ENCODE data around the gene PLS1.

DNA sequence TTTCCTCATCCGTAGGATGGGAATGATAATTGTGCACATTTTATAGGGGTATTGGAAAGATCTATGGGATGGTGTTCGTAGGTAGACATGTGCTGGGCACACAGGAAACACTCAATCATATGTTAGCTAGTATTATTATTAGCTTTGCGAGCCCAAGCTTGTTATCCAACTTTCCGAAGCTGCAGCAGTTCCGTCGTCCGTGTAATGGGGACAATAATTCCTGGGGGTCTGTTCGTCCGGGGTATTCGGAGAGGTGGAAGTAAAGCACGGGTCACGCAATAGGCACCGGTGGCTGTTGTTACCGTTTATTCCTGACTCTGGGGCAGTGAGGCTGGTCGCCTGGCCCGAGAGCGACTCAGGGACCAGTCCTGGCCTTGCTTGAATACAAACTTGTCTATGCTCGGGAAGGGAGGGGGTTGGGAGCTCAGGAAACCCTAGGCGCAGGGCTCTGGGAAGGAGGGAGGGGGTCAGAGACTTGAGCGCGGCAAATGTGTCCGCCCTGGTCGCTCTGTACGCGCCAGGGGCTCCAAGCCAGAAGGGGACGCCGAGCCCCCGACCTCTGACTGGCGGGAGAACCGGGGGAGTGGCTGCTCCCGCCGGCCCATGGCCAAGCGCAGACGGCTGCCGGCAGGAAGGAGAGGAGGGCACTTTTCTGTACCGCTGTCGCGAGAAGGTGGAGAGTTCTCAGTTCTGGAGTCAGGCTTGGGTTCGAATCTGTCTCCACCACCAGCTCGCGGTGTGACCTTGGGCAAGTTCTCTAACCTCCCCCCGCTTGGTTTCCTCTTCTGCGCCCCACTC, 1.4 kb downstream of the SPSB4 start:
- PRO-cap, result unidirectional peak, minus-strand start at position 398 of the sequence

- PRO-cap, result no peak
Measured at GRCh38 chr3:141116689-141117198, 65.6 kb downstream of the SPSB4 start.

- PRO-cap, result no peak
Measured at GRCh38 chr3:141241464-141242486, 10.2 kb downstream of the PXYLP1 start.

GRCh38 chr3:141312736-141313368, 55.5 kb upstream of the ZBTB38 start:
- PRO-cap, result no peak

DNA sequence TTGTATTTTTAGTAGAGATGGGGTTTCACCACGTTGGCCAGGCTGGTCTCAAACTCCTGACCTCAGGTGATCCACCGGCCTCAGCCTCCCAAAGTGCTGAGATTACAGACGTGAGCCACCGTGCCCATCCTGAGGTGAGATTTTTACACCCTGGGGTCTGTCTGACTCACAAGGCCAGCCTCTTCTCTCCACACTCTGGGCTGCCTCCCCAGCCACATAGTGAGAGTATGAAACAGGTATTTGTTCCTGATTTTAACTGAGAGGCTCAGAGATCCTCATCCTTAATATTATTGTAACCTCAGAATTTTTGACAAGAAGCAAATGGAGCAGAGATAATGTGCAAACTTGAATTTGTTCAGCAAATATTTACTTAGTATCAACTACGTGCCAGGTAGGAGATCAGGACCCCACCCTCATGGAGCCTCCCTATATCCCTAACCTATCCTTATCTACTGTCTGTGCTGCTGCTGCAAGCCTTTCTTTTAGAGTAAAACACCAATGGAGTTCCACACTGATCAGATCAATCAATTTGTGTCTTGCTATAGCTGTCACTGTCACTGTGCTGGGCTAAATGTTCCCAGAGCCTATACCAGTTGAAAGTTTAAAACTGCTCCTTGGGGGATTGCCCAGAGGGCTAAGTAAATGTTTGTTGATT, 41.0 kb downstream of the ZBTB38 start:
- PRO-cap, result no peak

GRCh38 chr3:141411217-141411980, 43.1 kb downstream of the ZBTB38 start:
- PRO-cap, result no peak

- PRO-cap, result no peak
Measured at GRCh38 chr3:141442333-141443511, 44.1 kb upstream of the RASA2 start.

DNA sequence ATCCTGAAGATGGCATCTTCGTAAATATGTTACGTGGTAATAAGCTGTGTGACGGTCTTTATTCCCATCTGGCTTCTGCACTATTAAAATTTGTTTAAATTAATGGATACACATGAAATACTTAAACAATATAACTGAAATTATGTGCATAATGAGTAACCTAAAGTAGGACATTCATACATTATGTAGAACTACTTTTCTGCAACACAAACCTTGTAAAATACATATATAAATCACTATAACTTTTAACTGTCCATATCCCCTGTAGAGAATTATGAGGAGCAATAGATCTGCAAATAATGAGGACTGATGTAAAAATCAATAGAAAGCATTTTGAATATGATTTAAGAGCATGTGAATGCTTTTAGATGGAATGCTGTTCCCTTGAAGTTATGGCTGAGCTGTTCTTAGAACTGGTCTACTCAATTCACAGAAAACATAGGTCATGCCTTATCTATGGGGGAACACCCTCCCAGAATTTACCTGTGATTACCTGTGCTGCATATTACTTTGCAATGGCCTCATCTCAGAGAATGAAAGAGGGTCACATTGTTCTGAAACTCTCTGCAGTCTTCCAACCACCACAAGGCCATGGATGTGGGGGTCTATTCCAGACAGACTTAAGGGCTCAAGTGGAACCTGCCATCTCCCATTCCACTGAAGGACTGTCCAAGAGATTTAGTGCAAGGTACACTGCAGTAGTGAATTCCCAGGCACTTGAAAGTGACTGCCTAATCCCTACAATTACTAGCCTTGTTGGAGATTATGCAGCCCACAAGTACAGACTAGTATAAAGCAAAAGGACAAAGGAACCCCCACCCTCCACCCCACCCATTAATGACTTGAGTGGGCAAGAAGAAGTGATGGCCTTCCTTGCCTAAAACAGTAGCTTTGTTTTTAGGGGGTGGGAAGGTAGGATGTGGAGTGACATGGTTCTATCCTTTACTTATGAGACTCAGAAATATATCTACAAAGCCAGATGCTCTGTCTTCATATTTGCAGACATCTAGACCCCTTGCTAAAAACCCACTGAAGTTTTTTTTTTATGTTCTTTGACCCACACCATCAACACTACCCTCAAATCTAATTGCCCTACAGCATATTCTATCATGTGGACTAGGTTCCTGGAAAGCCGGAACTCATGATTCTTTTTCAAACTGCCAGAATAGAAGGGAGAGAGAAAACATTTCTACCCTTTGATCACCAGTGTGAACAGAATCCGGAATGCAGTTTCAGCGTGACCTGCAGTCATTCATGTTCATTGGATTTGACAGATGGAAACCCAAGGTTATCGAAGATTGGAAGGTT, 40.0 kb upstream of the RASA2 start:
- PRO-cap, result no peak

- PRO-cap, result unidirectional peak, plus-strand start at chr3:141455186
Measured at GRCh38 chr3:141454861-141455395, 31.9 kb upstream of the RASA2 start.

- PRO-cap, result bidirectional peak, plus-strand start at chr3:141487654, minus-strand start at chr3:141487624; bidirectional peak, plus-strand start at chr3:141487894, minus-strand start at chr3:141487939
Measured at GRCh38 chr3:141487478-141488267, 846 bp downstream of the RASA2 start.

DNA sequence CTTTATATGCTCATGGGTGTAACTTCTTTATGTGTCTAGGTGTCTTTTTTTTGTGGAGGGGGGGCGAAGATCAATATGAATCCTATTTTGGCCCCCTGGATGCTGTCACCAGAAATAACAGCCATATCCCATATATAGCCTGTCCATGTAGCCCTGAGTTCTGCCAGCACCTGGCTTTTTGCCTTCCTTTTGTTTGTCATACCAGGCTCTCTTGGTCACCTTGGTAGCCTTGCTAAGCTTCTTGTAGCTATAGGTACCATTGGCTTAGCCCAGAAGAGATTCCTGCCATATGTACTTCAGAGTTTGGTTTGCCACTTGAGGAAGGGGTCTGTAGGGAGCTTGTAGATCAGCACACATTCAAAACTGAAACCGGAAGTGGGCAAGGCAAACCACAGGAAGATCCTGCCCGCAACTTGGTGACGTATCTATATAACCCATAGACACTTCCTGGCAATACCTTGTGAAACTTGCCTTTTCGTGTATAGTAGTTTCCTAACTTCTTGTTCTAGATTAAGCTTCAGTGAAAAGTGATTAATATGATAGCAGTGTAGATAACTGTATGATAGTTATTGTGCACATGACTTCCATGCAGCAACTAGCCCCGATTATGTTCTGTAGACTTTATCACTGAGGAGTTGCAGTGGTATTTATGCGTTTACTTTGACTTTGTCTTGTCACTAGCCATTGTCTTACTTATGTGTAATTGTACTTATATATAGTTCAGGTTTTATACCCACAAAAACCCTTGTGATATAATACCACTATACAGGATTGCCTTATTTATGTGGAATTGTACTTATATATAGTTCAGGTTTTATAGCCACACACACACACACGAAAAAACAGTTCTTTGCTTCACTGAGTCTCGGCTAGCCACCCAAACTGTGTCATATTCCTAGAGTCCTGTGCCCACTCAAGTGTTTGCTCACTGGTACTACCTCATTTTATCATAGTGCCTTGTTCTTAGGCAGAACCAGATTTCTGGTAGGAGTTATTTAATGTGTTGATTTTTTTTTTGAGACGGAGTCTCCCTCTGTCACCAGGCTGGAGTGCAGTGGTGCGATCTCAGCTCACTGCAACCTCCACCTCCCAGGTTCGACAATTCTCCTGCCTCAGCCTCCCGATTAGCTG, 12.1 kb downstream of the RASA2 start:
- PRO-cap, result no peak

GRCh38 chr3:141796479-141797084, 33.4 kb downstream of the GRK7 start:
- PRO-cap, result no peak

GRCh38 chr3:142148374-142148727, 993 bp downstream of the TFDP2 start:
- PRO-cap, result unidirectional peak, plus-strand start at chr3:142148553

DNA sequence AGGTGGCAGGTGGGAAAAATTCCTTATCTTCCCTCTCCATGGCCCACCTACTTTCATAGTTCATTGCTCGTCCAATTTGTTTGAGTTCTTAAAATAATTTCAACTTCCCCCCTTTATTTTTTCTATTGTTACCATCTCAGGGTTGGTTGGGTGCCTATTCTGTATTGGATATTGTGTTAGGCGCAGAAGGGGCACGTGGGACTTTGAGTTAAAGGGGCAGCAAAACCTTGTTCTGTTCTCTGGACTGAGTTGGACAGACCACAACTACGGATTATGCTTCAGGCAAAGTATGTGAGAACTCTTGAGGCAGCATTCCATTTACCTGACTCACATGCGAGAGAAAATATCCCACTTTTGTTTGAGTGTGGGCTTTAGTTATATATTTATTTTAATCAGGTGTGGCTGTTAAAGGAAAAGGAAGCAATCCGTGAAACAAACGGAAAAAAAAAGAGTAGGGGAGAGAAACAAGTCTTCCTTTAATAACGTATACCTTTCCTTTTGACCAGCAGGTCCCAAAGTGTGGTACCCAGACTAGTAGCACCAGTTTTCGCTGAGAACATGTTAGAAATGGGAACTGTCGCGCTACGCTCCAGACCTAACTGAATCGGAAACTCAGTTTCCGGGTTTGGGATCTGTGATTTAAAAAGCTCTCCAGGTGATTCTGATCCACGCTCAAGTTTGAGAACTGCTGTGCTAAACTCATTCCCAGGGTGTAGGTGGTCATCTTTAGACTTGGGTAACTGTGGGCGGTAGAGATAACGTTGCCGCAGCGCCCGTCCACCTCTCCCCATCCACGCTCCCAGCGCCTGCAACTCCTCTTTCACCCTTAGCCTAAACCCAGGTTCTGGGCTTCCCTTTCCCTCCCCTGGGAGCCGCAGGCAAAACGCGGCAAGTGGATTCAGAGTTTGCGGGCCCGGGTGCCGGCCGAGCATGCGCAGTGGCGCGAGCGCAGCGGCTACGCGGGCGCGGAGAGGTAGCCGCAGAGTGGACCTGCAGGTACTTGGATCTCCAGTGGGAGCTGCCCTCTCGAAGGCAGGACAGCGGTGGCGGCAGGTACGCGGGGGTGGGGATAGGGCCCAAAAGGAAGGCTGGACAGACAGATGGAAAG, at the start of gene PLS1:
TSS of gene PLS1 (plus strand) at position 937 of the 1,108 bp plus-strand sequence.
- PRO-cap, result bidirectional peak, plus-strand start at position 564 of the sequence, minus-strand start at position 568 of the sequence; bidirectional peak, plus-strand start at position 937 of the sequence, minus-strand start at position 828 of the sequence

DNA sequence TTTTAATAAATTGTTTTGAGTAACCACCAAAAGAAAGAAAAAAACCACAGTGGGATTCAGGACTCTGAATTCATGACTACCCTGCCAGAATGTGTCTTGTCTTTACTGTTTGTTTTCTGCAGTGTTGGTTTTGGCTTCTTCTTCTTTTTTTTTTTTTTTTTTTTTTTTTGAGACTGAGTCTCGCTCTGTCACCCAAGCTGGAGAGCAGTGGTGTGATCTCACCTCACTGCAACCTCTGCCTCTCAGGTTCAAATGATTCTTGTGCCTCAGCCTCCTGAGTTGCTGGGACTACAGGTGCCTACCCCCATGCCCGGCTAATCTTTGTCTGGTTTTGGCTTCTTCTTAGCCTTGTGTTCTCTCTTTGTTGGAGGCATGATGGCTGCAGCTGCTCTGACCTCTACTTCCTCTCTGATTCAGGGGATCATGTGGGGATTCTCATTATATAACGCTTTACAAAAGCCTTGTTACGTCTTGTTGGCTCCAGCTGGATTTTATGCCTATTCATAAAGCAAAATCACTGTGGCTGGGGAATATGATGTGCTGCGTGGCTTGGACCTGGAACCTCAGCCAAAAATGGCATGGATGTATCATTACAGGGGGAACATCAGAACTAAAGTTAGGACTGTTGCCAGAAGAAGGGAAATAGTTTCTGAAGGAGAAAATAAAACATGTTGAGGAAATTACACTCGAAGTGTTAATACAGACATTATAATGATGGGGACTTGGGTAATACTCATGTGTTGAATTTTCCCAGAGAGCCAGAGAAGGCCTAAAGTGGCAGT, 54.1 kb downstream of the PLS1 start:
- PRO-cap, result no peak

GRCh38 chr3:142740301-142740985, 16.6 kb downstream of the TRPC1 start:
- PRO-cap, result no peak

- PRO-cap, result no peak
Measured at GRCh38 chr3:143056124-143056725, 54.9 kb downstream of the U2SURP start.

- PRO-cap, result no peak
Measured at GRCh38 chr3:143084881-143085502, 34.6 kb upstream of the CHST2 start.

- PRO-cap, result no peak
Measured at GRCh38 chr3:143120398-143120820, 838 bp downstream of the CHST2 start.

- PRO-cap, result no peak
Measured at GRCh38 chr3:143151332-143151705, 31.7 kb downstream of the CHST2 start.